HT1080 (cell line): ENCODE data around the genes REC114, CCDC33 and UBL7.

GRCh38 chr15:73054382-73055189, 2.3 kb downstream of the NEO1 start:
RAMPAGE:
- cytosol, long total RNA = no peak
- long total RNA = no peak
- nucleus, long total RNA = no peak

RAMPAGE:
- cytosol, long total RNA = no peak
- long total RNA = no peak
- nucleus, long total RNA = no peak
Observed at GRCh38 chr15:73192228-73192816, 140.1 kb downstream of the NEO1 start.

GRCh38 chr15:73236291-73236603, 132.5 kb downstream of the HCN4 start:
RAMPAGE:
- cytosol, long total RNA = no peak
- long total RNA = no peak
- nucleus, long total RNA = no peak

RAMPAGE:
- cytosol, long total RNA = no peak
- long total RNA = no peak
- nucleus, long total RNA = no peak
Observed at GRCh38 chr15:73266288-73266586, 102.5 kb downstream of the HCN4 start.

RAMPAGE:
- cytosol, long total RNA = no peak
- long total RNA = no peak
- nucleus, long total RNA = no peak
Observed at GRCh38 chr15:73442690-73443455, at the start of gene REC114. Gene REC114, plus strand, starts transcription at chr15:73443164.

GRCh38 chr15:73560307-73561079, 72.7 kb downstream of the NPTN start:
RAMPAGE:
- cytosol, long total RNA = no peak
- long total RNA = no peak
- nucleus, long total RNA = no peak

RAMPAGE:
- cytosol, long total RNA = no peak
- long total RNA = no peak
- nucleus, long total RNA = no peak
Observed at GRCh38 chr15:73571977-73572176, 61.3 kb downstream of the NPTN start.

DNA sequence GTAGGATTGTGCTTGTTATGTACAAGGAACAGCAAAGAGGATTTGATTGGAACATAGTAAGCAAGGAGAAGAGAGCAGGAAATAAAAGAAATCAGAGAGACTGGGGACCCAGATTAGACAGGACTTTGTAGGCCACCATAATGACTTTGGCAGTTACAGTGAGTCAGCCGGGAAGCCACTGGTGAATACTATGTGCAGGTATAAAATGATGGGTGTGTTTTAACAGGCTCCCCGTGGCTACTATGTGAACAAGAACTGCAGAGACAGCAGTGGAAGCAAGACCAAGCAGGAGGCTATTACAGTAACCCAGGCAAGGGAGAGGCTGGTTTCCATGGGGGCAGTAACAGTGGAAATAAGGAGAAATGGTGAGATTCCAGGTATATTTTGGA, 55.2 kb downstream of the NPTN start:
RAMPAGE:
- cytosol, long total RNA = no peak
- long total RNA = no peak
- nucleus, long total RNA = no peak

DNA sequence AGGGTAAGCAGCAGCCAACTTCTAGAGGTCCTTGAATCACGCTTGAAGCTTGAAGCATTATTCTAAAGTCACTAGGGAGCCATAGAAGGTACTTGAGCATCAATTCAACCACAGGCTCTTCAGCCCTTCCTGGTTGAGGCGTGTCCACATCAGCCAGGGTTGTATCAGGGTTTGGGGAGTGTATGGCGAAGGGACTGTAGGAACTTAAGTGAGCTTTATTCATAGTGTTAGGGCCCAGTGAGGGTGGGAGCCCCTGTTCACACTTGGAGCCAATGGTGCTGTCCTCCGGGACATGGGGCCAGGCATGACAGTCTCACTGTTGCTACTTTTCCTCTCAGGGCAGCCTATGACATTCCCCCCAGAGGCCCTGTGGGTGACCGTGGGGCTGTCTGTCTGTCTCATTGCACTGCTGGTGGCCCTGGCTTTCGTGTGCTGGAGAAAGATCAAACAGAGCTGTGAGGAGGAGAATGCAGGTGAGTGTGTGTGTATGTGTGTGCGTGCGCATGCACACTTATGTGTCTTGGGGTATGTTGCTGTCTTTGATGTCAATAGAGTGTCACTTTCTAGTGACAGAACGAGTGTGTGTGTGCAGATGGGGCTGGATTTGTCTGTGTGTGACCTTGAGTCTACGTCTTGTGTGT, 23.9 kb downstream of the CD276 start:
RAMPAGE:
- cytosol, long total RNA = no peak
- long total RNA = no peak
- nucleus, long total RNA = no peak

DNA sequence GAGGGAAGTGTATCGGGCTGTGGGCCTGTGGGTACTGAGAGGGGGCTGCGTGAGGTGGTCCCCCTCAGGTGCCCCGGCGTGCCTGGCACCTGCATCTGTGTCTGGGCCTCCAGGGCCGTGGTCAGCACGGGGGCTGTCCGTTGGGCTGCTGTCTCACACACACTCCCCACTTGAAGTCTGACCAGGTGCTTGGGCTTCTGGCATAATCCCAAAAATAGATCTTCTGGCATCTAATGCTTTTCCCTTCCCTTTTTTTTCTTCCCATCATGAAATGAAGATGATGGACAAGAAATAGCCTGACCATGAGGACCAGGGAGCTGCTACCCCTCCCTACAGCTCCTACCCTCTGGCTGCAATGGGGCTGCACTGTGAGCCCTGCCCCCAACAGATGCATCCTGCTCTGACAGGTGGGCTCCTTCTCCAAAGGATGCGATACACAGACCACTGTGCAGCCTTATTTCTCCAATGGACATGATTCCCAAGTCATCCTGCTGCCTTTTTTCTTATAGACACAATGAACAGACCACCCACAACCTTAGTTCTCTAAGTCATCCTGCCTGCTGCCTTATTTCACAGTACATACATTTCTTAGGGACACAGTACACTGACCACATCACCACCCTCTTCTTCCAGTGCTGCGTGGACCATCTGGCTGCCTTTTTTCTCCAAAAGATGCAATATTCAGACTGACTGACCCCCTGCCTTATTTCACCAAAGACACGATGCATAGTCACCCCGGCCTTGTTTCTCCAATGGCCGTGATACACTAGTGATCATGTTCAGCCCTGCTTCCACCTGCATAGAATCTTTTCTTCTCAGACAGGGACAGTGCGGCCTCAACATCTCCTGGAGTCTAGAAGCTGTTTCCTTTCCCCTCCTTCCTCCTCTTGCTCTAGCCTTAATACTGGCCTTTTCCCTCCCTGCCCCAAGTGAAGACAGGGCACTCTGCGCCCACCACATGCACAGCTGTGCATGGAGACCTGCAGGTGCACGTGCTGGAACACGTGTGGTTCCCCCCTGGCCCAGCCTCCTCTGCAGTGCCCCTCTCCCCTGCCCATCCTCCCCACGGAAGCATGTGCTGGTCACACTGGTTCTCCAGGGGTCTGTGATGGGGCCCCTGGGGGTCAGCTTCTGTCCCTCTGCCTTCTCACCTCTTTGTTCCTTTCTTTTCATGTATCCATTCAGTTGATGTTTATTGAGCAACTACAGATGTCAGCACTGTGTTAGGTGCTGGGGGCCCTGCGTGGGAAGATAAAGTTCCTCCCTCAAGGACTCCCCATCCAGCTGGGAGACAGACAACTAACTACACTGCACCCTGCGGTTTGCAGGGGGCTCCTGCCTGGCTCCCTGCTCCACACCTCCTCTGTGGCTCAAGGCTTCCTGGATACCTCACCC, 29.0 kb downstream of the CD276 start:
RAMPAGE:
- cytosol, long total RNA = no peak
- long total RNA = no peak
- nucleus, long total RNA = no peak

DNA sequence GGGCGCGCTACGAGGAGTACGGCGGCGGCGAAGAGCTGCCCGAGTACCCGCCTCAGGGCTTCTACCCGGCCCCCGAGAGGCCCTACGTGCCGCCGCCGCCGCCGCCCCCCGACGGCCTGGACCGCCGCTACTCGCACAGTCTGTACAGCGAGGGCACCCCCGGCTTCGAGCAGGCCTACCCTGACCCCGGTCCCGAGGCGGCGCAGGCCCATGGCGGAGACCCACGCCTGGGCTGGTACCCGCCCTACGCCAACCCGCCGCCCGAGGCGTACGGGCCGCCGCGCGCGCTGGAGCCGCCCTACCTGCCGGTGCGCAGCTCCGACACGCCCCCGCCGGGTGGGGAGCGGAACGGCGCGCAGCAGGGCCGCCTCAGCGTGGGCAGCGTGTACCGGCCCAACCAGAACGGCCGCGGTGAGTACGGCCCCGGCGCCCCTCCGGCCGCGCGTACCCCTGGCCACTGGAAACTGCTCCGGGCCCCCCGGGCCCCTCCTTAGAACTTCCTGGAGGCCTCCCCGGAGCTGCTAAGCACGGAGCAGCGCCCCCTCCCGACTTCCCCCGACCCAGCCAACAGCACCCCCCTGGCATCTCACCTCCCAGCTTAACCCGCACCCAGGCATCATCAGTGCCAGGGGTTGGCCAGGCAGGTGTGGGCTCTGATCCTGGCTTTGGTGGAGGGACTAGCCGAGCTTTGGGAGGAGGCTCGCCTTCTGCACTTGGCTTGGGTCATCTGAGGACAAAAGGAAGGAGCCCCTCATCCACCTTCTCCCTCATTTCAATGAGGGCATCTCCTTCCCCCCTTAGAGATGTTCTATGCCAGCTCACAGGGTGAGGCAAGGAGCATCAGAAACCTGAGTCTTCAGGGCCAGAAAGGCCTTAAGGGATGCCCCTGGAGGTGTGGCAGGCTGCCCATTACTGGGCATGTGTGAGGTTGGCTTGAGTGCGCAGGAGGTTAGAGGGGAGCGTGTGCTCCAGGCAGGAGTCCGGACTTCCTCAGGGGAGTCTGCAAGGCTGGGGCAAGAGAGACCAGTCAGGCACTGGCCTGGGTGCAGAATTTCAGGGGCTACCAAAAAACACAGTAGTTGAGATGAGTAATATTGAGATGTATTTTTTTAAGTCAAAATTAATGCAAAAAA, 1.6 kb downstream of the LOXL1 start:
RAMPAGE:
- cytosol, long total RNA = start-site peak on the minus strand centred at position 336 of the sequence, 16 bp wide, 22 and 29 reads in 2 replicates; start-site peak on the minus strand centred at position 449 of the sequence, 60 bp wide, 47 and 118 reads in 2 replicates; start-site peak on the minus strand centred at position 767 of the sequence, 239 bp wide, 16 and 33 reads in 2 replicates
- long total RNA = no peak
- nucleus, long total RNA = no peak

DNA sequence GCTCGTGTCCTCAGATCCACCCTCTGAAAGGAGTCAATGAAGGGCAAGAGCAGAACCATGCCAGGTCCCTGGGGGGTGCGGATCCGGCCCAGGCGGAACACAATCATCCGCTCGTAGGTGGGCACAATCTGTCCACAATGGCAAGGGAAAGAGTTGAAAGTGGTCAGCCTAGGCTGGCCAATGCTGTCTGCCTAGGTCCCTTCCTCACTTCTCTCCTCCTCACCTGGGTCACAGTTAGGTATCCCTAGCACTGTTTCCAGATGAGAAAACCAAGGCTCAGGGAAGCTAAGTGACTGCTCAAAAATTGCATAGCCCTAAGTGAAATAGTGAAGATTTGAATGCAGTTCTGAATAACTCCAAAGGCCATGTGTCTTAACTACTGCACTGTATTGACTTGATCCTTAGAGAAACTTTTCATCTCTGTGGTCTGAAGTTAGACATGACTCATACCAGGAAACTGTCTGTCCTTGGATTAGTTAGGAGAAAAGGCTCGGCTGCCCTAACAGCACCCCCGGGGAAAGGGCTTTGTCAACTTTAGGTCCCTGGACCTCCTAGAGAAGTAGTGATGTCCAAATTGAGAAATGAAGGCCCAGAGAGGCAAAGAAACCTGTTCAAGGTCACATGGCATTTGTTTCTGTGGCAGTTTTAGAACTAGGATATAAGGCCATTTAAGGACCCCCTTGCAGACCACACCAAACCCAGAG, 2.8 kb downstream of the STOML1 start:
RAMPAGE:
- cytosol, long total RNA = no peak
- long total RNA = no peak
- nucleus, long total RNA = no peak

GRCh38 chr15:74130735-74131094, 329 bp downstream of the ISLR2 start:
RAMPAGE:
- cytosol, long total RNA = no peak
- long total RNA = no peak
- nucleus, long total RNA = no peak

GRCh38 chr15:74222629-74223157, 13.4 kb upstream of the CCDC33 start:
RAMPAGE:
- cytosol, long total RNA = no peak
- long total RNA = no peak
- nucleus, long total RNA = no peak

RAMPAGE:
- cytosol, long total RNA = no peak
- long total RNA = no peak
- nucleus, long total RNA = no peak
Observed at GRCh38 chr15:74235869-74236458, at the start of gene CCDC33. Gene CCDC33, plus strand, starts transcription at chr15:74236326.

GRCh38 chr15:74326590-74327266, 40.7 kb downstream of the CYP11A1 start:
RAMPAGE:
- cytosol, long total RNA = no peak
- long total RNA = no peak
- nucleus, long total RNA = no peak

DNA sequence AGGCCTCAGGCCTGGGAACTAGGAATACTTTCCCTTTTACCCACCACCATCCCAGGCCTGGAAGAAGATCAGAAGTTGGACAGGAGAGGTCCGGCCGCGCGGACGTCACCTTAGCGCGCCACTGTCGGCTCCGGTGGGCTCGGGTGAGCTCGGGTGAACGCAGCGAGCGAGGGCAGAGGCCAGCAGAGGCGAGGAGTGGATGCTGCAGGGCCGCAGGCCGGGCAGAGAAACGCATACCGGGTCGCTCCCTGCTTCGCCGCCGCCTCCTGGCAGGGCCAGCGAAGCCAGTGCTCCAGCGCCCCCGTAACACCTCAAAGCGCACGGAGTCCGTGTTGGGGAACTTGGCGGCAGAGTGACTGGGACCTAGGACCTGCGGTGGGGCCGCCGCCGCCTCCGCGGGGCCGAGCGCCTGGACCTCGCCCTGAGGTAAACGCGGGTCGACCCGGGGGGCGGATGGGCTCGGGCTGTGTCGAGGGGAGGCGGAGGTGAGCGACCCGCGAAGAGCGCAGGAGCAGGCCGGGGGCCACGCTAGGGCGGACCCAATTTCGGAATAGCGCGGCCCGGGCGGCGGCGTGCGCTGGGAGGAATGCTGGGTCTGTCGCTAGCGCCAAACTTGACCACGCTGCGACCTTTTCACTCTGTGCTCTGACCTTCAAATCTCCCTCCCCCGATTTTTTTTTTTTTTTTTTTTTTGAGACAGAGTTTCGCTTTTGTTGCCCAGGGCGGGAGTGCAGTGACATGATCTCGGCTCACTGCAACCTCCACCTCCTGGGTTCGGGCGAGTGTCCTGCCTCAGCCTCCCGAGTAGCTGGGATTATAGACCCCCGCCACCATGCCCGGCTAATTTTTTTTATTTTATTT, 1.6 kb downstream of the CYP11A1 start:
RAMPAGE:
- cytosol, long total RNA = no peak
- long total RNA = no peak
- nucleus, long total RNA = no peak

DNA sequence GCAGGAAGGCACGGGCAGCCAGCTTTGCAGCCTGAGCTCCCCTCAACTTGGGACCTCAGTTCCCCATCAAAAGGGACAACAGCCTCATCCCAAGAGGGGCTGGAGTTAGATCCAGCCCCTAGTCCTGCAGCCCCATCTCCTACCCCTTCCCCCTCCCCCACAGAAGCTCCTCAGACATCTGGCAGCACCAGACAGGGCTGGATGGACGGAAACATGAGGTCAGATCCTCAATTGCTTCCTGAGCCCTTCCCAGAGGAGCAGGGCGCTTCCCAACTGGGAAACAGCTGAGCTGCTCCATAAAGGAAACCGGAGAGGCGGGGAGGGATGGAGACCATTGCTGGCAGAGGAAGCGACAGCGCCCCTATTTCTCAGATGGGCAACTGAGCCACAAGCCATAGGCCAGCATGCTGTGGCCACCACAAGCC, 18.2 kb upstream of the CYP11A1 start:
RAMPAGE:
- cytosol, long total RNA = no peak
- long total RNA = no peak
- nucleus, long total RNA = no peak

RAMPAGE:
- cytosol, long total RNA = start-site peak on the minus strand at chr15:74461117-74461167, 408 and 634 reads in 2 replicates
- long total RNA = start-site peak on the minus strand at chr15:74461108-74461160, 298 reads; start-site peak on the plus strand at chr15:74461286-74461314, 18 reads
- nucleus, long total RNA = no peak
Observed at GRCh38 chr15:74461009-74461922, at the start of gene UBL7. Gene UBL7, minus strand, starts transcription at chr15:74461160.

DNA sequence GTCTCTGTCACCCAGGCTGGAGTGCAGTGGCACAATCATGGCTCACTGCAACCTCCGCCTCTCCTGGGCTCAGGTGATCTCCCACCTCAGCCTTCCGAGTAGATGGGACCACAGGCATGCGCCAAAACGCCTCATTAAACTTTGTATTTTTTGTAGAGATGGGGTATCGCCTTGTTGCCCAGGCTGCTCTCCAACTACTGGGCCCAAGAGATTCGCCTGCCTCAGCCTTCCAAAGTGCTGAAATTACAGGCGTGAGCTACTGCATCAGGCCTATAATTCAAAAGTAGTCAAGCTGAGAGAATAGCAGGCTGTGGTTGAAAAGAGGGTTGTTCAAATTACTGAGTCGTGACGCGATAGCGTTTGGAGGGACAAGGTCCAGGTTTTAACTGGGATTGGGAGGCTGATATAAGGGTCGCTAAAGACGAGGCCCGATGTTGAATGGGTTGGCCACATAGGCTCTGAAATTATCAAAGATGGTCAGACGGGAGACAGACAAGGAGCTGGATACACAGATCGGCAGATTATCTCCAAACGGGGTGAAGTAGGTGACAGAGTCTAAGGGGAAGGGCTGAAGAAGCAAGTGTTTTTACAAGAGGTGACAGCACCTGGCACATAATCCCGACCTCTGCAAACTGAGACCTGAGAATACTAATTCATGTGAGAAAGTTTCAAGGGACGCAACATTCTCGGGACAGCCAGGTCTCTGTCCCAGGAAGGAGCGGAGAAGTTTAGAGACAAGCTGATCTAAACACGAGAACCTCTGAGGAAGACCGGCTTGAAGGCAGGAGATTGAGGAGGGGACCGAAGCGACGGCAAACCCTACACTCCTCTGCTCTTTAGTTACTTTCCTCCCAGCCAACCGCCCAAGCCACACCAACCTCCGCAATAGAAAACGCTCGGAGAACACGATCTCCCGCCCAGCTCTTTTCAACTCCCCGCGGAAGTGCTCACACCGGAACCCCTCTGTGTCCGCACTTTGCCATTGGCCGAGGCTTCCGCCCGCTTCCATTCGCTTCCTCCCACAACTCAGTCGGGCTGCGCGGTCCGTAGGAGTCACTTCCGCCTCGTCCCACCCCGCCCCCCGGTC, 657 bp upstream of the ARID3B start:
RAMPAGE:
- cytosol, long total RNA = no peak
- long total RNA = no peak
- nucleus, long total RNA = no peak